ENCODE data around the genes OR4B1, TRIM51, OR8U3, OR5M11 and OR9G4.

- PRO-cap: unidirectional peak, minus-strand start at chr11:47988005
These were observed 7.3 kb downstream of the PTPRJ start for GRCh38 chr11:47987343-47988396.

GRCh38 chr11:47991235-47991868, 11.0 kb downstream of the PTPRJ start:
- PRO-cap: bidirectional peak, plus-strand start at chr11:47991466, minus-strand start at chr11:47991379

GRCh38 chr11:47998630-47999330, 18.4 kb downstream of the PTPRJ start:
- PRO-cap: no peak

GRCh38 chr11:48006483-48006896, 26.1 kb downstream of the PTPRJ start:
- PRO-cap: no peak

- PRO-cap: no peak
These were observed 33.2 kb downstream of the PTPRJ start for GRCh38 chr11:48013176-48014243.

- PRO-cap: no peak
These were observed 35.7 kb downstream of the PTPRJ start for GRCh38 chr11:48015982-48016591.

DNA sequence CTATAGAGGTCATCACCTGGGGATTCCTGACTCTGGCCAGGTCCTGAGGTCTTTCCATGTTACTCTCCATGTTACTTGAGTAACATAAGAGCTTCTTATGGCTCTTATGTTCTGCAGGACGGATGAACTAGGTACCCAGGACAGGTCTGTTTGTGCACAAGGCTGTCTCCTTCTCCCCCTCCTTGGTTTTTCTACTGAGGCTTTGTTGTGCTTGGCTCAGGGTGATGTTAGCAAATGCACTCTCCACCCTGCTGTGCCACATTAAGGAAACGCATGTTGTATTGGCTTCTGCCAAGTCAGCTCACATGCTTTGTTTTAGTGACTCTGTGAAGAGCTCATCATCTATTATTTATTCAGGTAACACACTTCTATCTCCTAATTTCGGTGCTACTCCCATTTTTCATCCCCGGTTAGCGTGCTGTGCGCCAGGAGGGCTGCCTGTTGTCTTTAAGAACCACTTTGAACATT, 108.3 kb downstream of the PTPRJ start:
- PRO-cap: no peak

- PRO-cap: no peak
These were observed 102.2 kb upstream of the OR4B1 start for GRCh38 chr11:48114432-48114855.

DNA sequence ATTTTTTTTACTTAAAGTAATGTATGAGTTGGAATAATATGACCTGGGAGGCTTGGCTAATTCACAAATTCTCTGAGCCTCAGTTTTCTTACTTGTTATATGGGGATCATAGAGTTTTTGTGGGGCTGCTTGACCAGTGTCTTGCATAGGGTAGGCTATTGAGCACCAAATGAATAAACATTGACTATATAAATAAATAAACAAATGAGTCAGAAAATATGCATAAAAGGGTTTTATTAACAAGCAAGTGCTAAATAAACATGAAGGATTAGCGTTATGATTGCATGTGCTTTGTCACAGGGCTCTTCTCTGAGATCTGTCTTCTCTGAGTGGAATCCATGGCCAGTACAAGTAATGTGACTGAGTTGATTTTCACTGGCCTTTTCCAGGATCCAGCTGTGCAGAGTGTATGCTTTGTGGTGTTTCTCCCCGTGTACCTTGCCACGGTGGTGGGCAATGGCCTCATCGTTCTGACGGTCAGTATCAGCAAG, at the start of gene OR4B1:
Gene OR4B1 (plus strand): TSS at position 339 of the 491 bp plus-strand sequence.
- PRO-cap: no peak

- PRO-cap: no peak
These were observed at the start of gene TRIM51 for GRCh38 chr11:55883100-55883526. TSS of gene TRIM51 (plus strand) at chr11:55883297.

DNA sequence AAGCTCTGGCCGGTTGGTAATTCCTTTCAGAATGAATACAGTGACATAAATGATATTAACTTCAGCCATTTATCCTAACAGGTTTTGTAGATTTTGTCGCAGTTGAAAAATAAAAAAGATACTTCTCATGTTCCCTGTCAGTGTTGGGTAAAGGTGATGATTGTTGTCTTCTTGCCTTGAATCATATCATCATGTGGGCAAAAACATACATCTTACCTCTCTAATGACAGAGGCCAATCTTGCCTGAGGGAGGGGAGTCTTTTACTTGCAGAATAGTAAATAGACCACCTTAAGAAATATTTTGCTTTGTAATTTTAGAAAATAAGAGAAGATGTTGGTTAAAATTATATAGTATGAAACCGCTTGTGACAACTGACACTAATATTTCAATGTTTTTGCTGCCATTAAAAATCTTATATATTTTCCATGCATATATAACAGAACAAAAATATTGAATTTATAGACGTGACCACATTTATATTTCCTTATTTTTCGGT, at the start of gene OR8U3:
Gene OR8U3 (minus strand): TSS at position 69 of the 497 bp plus-strand sequence.
- PRO-cap: no peak

GRCh38 chr11:56543132-56543534, at the start of gene OR5M11:
TSS of gene OR5M11 (minus strand) at chr11:56543257.
- PRO-cap: no peak

DNA sequence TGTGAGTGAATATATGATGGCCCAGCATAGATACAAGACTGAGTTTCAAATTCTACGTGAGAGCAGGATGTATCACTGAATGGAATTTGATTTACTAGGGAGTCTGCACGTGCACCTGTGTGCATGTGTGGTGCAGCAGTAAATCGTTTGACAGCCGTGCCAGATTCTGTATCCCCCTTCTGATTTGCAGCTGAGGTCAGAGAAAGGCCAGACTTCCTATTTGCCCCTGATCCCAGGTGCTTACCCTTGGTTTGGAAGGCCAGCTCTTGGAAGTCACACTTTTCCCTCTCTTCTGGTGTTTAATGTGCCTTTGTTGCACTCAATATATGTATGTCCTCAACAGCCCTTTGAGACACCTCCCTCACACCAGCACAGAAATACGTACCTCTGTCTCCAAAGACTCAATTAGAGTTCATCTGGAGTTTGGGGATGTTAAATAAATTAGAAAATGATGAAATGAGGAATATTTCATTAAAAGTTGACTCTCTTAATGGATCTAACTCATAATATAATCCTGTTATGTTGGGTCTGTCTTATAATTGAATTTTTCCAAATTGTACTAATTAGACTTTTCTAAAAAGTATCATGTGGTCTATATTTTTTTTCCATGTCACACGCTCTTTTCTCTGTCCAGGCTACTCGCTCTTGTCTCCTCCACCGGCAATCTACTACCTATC, at the start of gene OR9G4:
Gene OR9G4 (minus strand): TSS at position 286 of the 677 bp plus-strand sequence.
- PRO-cap: no peak

DNA sequence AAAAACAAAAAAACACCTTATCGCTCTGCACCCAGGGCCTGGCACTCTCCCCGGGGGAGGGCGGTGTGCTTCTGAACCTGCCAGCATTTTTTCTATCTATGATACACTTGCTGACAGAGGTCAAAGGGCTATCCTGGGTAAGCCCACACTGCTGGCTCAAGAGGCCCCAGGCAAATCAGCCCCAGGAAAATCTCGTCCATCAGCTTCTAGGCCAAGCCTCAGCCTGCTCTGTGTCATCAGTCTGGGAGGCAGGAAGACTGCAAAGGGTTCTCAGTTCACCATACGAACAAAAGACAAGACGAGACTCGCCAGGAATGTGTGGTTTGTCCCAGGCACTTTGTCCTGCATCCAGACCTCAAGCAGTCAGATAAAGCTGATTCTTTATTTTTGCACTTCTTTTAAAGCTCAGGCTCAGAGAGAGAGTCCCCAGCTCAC, 31.8 kb downstream of the TNKS1BP1 start:
- PRO-cap: no peak

DNA sequence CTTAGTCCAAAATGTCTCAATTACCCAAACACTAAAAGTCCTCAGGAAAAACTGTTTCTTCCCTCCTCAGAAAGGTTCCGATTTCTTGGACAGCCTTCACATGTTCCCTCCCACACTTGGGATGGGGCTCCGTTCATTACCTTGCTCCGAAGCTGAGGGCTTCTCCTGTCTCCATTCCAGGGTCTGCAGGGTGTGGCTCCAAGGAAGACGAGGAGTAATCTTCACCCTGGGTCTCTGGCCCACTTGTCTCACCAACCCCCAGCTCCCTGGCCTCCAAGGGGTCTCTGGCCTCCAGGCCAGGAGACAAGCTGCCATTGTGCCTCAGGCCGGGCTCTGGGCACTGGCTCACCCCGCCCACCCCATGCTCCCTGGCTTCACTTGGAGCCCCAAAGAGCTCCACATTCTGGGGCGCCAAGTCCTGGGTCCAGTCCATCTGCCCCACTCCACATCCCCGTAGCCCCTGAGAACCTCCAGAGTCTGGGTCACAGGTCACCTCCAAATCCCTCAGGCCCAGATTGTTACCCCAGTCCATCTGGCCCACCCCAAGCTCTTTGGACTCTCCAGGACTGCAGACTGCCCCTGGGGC, 16.4 kb downstream of the TNKS1BP1 start:
- PRO-cap: no peak

GRCh38 chr11:57308841-57309705, 15.7 kb downstream of the TNKS1BP1 start:
- PRO-cap: no peak

DNA sequence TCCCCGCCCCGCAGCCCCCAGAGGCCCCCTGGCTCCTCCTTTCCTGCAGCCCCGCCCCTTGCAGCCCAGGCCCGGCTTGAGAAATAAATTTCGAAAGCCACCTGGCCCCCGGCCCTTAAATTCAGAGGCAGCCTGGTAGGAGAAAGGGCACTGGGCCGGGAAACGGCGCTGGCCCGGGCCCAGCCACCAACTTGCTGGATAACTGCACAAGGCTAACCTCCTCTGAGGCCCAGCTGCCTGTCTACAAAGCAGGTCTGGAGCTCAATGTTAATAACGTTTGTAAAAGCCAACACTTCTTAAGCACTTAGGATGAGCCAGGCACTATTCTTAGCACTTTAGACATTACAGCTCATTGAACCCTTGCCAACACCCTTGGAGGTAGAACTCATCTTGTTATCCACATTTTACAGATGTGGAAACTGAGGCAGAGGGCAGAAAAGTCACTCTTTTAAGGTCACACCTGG, 13.1 kb downstream of the TNKS1BP1 start:
- PRO-cap: bidirectional peak, plus-strand start at position 124 of the sequence, minus-strand start outside the sequence

- PRO-cap: no peak
These were observed 8.9 kb downstream of the TNKS1BP1 start for GRCh38 chr11:57315673-57316528.

DNA sequence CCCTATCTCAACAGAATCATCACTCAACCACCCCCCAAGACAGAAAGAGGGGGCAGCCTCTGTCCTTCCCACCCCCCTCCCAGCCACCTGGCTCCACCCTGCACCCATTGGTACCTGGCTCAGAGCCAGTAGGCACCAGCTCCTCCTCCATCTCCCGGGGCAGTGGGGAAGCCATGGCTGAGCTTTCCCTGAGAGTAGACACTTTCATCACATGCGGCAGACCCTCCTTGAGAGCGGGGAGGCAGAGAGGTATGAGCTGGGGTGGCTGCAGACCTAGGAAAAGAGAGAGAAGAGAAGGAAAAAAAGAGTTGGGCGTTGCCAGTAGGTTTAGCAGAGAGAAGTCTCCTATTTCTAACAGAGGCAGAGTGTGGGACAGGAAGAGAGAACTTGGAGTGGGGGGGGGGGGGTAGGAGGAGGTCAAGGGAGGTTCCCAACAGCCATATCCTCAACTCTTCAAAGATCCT, 3.0 kb downstream of the TNKS1BP1 start:
- PRO-cap: no peak

DNA sequence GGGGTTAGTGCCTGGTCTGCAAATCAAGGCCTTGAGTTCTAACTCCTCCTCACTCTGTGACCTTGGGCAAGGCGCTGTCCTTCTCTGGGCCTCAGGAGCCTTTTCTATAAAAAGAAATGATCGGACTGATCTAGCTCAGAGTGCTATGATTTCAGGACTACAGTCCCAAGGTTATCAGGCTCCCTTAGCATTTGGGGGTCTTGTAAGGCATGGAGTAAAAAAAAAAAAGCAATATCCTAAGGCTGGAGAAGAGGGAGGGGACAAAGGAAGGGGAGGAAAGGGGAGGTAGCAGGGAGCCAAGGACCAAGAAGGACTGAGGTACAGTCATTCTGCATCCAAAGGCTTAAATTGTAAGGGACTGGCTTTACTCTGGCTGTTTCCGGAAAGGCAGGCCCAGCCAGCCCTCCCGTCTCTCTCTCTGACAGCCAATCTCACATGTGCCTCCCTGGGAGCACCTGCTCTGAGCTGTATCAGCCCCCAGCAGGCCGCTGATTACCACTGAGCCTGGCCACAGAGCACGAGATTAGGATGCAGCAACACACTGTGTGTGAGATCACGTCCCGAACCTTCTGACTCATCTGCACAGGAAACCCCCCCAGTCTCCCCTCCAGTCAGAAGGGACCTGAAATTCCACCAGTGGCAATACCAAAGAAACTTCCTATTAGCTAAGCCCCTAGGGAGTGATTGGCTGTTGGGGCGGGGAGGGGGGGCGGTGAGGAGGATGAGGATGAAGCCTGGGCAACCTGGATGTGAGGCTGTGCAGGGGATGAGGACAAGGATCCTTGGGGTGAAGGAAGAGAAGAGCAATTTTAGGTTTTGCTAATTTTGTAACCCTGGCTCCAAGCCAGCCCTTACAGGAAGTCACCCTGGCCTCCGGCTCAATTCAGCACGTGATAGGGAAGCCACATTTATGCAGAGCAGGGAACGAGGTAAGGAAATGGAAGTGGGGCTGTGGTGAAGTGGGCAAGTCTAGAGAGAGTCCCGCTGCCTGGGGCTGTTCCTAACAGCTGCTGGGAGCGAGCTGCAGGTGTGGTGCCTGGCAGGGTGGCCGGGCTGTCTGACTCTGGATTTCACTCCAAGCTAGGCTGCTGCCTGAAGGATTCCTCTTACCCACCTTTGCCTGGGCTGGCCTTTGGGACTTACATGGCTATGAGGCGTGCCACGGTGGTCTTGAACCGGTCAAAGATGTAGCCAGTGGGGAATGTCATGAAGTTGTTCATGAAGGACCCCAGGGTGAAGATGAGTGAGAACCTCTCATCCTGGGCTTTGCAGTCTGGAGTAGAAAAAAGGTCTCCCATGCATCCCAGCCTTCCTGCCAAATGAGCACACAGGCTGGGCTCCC, 2.1 kb downstream of the SLC43A3 start:
- PRO-cap: bidirectional peak, plus-strand start at position 775 of the sequence, minus-strand start at position 315 of the sequence

Data from trachea (tissue), 1 donor.